ENCODE measurements around a stretch of chr5.

GRCh38 chr5:36878695-36879231, 2.2 kb downstream of the NIPBL start:
- RRBS, result no CpG with 5 or more reads among the region's 12 CpGs

GRCh38 chr5:36945397-36945965, 68.9 kb downstream of the NIPBL start:
- RRBS, result no CpG with 5 or more reads among the region's 3 CpGs

DNA sequence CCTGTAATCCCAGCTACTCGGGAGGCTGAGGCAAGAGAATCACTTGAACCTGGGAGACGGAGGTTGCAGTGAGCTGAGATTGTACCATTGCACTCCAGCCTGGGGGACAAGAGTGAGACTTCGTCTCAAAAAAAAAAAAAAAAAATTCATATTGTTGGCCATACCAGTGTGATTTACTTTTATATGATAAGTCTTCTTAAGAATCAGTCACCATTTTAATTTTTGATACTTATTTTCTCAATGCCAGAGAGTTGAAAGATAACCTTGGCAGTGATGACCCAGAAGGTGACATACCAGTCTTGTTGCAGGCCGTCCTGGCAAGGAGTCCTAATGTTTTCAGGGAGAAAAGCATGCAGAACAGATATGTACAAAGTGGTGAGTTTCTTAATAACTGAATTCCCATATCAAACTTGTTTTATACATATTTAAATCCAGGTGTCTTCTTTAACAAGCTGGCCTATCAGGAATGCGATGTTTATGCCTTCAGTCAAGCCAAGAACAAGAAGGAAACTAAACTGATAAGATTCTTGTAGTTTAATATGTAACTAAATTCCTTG, 81.4 kb downstream of the NIPBL start:
- RRBS, result no CpG with 5 or more reads among the region's 5 CpGs

- RRBS, result no CpG with 5 or more reads among the region's 4 CpGs
These were observed 90.2 kb downstream of the NIPBL start for GRCh38 chr5:36966874-36967013.

DNA sequence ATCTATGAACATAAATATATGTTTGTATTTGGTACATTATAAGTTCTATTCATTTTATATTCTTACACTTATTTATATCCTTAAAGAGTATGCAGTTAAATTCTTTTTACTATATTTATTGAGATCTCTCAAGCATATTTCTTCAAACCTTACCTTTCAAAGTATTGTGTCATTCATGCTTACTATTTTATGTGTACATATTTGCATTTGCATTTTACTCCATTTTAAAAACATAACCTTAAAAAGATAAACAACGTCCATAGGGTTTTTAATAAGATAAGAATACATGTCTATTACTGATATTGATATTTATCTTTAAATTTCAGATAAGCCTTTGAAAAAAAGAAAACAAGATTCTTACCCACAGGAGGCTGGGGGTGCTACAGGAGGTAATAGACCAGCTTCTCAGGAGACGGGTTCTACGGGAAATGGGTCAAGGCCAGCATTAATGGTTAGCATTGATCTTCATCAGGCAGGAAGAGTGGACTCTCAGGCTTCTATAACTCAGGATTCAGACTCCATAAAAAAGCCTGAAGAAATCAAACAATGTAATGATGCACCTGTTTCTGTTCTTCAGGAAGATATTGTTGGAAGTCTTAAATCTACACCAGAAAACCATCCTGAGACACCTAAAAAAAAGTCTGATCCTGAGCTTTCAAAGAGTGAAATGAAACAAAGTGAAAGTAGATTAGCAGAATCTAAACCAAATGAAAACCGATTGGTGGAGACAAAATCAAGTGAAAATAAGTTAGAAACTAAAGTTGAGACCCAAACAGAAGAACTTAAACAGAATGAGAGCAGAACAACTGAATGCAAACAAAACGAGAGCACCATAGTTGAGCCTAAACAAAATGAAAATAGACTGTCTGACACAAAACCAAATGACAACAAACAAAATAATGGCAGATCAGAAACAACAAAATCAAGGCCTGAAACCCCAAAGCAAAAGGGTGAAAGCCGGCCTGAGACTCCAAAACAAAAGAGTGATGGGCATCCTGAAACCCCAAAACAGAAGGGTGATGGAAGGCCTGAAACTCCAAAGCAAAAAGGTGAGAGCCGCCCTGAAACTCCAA, 108.1 kb downstream of the NIPBL start:
- RRBS, result no CpG with 5 or more reads among the region's 7 CpGs

GRCh38 chr5:37184599-37185228, 64.5 kb downstream of the CPLANE1 start:
- RRBS, result no CpG with 5 or more reads among the region's 5 CpGs

DNA sequence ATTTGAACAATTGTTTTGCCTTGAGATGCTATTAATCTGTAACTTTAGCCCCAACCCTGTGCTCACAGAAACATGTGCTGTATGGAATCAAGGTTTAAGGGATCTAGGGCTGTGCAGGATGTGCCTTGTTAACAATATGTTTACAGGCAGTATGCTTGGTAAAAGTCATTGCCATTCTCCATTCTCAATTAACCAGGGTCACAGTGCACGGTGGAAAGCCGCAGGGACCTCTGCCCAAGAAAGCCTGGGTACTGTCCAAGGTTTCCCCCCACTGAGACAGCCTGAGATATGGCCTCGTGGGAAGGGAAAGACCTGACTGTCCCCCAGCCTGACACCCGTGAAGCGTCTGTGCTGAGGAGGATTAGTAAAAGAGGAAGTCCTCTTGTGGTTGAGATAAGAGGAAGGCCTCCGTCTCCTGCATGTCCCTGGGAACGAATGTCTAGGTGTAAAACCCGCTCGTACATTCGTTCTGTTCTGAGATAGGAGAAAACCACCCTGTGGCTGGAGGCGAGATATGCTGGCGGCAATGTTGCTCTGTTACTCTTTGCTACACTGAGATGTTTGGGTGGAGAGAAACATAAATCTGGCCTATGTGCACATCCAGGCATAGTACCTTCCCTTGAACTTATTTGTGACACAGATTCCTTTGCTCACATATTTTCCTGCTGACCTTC, 167.7 kb downstream of the GDNF start:
- RRBS, result no CpG with 5 or more reads among the region's 12 CpGs

DNA sequence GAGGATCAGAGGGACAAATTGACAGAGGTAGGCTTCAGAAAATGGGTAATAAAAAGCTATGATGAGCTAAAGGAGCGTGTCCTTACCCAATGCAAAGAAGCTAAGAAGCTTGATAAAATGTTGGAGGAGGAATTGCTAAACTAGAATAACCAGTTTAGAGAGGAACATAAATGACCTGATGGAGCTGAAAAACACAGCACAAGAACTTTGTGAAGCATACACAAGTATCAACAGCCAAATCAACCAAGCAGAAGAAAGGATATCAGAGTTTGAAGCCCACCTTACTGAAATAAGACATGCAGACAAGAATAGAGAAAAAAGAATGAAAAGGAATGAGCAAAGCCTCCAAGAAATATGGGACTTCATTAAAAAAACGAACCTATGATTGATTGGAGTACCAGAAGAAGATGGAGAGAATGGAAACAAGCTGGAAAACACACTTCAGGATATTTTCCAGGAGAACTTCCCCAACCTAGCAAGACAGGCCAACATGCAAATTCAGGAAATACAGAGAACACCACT, 95.4 kb downstream of the GDNF start:
- RRBS, result no CpG with 5 or more reads among the region's 2 CpGs

DNA sequence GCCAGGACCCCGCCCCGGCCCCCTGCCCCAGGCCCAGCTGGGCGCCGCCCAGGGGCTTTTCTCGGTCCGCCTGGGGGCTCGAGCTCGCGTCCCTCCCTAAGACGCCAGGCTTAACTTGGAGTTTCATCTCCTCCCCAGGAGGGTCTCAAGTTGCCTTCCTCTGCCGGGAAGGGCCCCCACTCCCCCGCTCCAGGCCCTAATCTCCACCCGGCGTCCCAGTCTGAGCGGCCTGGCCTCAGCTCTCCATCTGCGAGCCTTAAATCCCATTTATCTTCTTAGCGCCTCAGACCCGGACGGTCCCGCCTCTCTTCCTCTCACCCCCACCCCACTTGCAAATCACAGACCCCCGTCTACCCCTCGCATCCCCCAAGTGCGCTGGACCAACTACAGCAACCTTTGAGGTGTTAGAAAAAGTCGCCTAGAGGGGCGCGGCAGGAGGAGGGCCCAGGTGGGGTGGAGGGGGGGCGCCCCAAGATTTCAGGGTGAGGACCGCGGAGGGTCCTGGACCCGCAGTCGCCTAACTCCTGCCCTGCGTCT, 550 bp upstream of the EGFLAM start:
- RRBS, result 19% methylated on average over 7 of the region's 32 CpGs

- RRBS, result no CpG with 5 or more reads among the region's 5 CpGs
These were observed 105.7 kb upstream of the LIFR start for GRCh38 chr5:38662138-38662633.

DNA sequence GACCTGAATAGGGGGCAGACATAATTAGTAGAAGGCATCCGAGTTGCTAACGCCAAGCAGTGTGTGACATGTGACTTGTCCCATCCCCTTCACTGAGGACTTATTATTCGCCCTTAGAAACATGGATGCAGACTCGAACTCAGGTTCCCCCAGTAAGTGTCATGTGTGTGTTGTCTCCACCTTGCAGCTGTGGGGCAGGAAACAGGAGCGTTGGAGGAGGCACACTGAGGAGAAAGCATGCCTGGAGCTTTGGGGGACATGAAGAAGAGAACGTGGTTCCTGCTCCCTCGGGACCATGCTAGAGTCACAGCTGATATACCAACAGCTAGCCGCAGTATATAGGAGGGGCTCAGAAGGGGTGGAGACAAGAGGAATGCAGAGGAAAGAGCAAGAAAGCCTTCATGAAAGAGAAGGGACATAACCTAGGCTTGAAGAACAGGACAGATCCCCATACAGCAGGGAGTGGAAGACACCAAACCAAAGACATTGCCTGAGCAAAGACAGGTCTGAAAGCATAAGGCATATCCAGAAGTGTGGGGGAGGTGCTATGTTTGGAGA, 34.4 kb downstream of the OSMR start:
- RRBS, result no CpG with 5 or more reads among the region's 8 CpGs

- RRBS, result no CpG with 5 or more reads among the region's 9 CpGs
These were observed 24.3 kb downstream of the RICTOR start for GRCh38 chr5:39049454-39050824.

DNA sequence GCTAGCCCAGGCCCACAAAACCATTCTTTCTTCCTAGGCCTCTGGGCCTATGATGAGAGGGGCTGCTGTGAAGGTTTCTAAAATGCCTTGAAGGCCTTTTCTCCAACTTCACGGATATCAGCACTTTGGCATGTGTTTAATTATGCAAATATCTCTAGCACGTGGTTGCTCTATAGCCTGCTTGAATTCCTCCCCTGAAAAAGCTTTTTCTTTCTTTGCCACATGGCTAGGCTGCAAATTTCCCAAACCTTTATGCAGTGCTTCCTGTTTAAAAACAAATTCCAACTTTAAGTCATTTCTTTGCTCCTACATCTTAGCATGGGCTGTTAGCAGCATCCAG, 7.9 kb downstream of the RICTOR start:
- RRBS, result no CpG with 5 or more reads among the region's 2 CpGs

GRCh38 chr5:39186998-39187519, 32.3 kb downstream of the FYB1 start:
- RRBS, result no CpG with 5 or more reads among the region's 5 CpGs

GRCh38 chr5:39190636-39191104, 28.7 kb downstream of the FYB1 start:
- RRBS, result no CpG with 5 or more reads among the region's 3 CpGs

- RRBS, result no CpG with 5 or more reads among the region's 21 CpGs
These were observed 9.5 kb downstream of the FYB1 start for GRCh38 chr5:39209600-39210541.

GRCh38 chr5:39362360-39363067, 1.8 kb downstream of the C9 start:
- RRBS, result 54% methylated on average over 2 of the region's 12 CpGs

DNA sequence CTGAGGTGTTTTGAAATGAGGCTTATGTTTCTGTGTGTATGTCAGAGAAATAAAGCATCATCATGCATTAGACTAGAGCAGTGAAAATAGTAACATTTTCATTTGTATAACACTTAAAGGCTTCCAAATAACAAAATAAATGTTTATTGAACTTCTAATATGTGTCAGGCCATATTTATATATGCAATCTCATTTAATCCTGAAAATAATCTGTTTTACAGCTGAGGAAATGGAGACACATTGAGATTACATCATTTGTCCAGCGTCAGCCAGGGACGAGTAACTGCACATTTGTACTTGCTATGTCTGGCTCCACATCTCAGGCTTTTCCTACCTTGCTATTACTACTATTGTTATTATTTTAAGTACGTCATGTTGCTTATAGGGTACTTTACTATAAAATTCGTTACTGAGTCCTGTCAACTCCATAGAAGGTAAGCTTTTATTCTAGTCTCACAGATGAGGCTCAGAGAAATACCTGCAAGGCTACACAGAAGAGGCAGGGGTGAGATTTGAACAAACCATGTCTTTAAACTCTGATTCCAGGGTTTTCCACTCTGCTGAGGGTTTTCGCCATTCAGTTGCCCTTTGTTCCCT, 3.9 kb upstream of the C9 start:
- RRBS, result no CpG with 5 or more reads among the region's 5 CpGs

GRCh38 chr5:39410963-39411436, 13.8 kb downstream of the DAB2 start:
- RRBS, result no CpG with 5 or more reads among the region's 1 CpG